Panc1 (cell line): ENCODE measurements around a stretch of chr11.

GRCh38 chr11:2307030-2307340, 5.2 kb downstream of the TSPAN32 start:
- RRBS, 2 experiments, result no CpG with 5 or more reads among the region's 8 CpGs

DNA sequence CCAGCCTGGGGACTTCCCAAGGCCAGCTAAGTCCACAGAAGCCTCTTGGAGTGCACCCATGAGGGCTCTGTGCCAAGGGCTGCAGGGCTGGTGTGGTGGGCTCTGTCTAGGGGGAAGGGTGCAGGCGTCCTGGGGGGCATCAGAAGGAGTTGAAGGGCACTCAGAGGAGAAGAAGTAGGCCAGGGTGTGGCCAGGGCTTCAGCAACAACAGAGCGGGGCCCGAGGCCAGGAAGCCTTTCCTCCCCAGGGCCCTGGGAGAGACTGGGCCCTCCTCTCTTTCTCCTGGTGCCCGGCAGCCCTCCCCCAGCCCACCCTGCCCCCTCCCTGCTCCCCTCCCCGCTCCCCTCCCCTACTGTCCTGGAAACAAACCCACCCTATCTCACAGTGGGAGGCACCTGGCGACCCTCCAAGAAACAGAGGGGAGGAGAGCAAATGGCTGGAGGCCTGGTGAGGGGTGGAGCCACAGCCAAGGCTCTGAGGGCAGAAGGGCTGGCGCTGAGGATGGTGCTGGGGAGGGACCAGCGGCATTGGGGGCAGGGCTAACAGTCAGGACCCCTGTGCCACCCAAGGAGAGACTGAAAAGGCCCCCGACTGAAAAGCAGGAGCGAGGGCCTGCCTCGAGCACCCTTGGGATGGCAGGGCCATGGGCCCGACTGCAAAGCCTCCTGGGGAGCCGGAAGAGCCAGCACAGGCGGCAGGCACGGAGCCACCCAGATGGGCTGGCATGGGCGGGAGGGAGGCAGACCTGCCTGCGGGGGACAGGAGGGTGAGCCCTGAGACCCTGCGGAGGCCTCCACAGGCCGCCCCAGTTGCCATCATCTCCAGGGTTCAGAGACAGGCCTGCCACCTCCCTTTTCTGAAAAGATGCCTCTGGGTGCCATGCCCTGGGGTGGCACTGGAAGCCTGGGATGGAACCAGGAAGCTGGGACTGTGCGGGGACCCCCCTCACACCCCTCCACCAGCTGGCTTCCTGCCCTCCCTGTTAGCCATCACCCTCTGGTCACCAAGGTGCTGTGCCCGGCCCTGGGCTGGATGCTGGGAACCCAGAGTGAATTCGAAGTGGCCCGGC, 13.4 kb downstream of the TSPAN32 start:
- RRBS, 2 experiments, result 48 to 94% methylated on average over 2 to 3 of the region's 23 CpGs

DNA sequence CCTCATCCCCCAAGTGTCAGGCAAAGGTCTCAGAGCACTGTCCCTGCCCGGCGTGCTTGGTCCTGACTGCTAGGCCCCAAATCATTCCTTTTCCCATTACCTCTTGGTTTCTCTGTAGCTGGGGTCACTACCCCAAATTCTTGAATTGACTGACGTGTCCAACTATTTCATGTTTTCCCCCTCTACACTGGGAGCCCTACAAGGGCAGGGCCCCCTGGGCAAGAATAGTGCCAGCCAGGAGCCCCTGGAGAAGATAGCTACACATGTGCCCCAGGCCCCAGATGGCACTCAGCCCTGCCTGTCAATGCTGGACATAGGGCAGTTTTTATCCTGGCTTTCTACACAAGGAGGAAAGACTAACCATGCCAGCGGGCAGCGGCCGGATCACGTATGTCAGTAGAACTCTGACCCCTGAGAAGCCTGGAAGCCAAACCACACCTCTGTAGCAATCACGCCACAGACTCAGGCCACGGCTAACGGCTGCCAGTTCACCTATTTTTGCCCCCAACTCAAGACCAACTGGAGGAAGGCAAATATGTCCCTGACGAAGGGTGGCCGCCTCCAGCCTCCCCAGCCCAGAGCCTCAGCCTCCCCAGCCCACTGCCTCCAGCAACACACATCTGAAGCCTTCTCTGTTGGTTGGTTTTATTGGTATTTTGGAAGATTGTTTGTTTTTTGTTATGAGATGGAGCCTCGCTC, 7.3 kb upstream of the CD81 start:
- RRBS, 2 experiments, result 90 to 94% methylated on average over 1 of the region's 13 CpGs

DNA sequence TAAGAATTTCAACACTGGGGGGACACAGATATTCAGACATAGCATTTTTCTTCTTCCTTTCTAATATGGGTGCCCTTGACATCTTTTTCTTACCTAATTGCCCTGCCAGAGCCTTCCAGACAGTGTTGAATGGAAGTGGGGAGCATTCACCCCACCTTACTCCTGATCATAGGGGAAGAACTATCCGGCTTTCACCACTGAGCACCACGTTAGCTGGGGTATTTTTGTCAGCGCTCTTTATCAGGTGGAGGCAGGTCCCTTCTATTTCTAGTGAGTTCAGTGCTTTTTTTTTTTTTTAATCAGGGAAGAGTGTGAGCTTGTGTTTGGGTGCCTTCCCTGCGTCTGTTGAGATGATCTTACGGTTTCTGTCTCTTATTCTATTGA, 3.4 kb upstream of the CD81 start:
- RRBS, 2 experiments, result no CpG with 5 or more reads among the region's 5 CpGs

- RRBS, 2 experiments, result 1 to 6% methylated on average over 16 to 30 of the region's 46 CpGs
These were observed 773 bp downstream of the CD81 start for GRCh38 chr11:2377849-2378317.

- RRBS, 2 experiments, result 24% methylated on average over 4 of the region's 31 CpGs; no CpG with 5 or more reads in 1 of the 2 experiments
These were observed 1.5 kb downstream of the CD81 start for GRCh38 chr11:2378318-2379391.

- RRBS, 2 experiments, result 84% methylated on average over 6 of the region's 18 CpGs; no CpG with 5 or more reads in 1 of the 2 experiments
These were observed 10.5 kb upstream of the TSSC4 start for GRCh38 chr11:2390052-2390538.

DNA sequence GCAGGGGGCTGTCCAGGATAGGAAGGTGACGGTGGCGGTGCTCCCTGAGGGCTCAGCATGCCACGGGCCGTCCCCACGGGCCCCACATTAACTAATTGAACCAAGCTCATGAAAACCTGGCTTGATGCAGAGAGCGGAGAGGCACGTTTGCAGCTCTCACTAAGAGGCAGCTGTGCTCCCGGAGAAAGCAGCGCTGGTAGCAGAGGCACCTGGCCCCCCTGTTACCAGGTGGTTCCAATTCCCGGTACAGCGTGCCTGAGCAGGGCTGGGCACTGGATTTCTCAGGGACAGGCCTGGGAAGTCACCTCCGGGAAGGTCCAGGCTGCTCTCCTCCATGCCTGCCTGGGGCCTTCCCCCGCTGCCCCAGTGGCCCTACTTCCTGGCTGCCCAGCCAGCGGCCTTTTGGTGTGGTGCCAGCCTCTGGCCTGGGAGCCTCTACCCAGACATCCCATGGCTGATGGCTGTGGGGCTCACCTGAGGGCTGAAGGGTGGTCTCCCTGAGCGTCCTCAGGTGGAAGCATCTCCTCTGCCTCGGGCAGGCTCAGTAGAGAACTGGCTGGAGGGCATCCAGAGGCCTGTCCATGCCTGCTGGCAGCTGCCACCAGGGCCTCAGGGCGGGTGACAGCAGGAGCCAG, 1.3 kb downstream of the KCNQ1 start:
- RRBS, 2 experiments, result 50 to 58% methylated on average over 5 of the region's 17 CpGs

- RRBS, 2 experiments, result 47 to 57% methylated on average over 6 of the region's 15 CpGs
These were observed 16.4 kb downstream of the KCNQ1 start for GRCh38 chr11:2461188-2461704.

- RRBS, 2 experiments, result no CpG with 5 or more reads among the region's 47 CpGs
These were observed 88.1 kb downstream of the KCNQ1 start for GRCh38 chr11:2532675-2533622.

GRCh38 chr11:2583079-2583652, 138.4 kb downstream of the KCNQ1 start:
- RRBS, 2 experiments, result 36 to 52% methylated on average over 3 of the region's 28 CpGs

DNA sequence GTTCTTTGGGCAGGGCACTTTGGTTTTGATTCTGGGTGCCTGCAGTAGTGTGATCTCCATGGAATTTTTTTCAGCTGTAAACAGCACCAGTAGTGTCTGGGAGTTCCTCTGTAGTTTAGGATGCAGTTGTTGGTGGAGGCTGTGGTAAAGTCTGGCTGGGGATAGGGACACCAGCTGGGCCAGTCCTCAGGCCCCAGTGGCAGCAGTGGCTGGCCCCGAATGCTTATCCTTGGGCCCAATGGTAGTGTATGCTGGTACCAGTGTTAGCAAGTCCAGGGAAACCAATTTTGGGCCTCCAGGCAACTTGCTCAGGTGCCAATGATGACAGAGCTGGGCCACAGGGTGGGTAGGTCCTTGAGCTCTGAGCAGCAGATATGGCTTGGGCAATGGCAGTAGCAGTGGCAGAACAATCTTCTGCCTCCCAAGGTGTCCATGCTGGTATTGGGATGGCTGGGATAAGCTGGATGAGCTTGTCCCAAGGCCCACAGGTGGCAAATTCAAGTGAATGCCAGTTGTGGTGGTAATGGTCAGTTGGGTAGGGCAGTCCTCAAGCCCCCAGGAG, 200.0 kb downstream of the KCNQ1 start:
- RRBS, 2 experiments, result no CpG with 5 or more reads among the region's 1 CpG

DNA sequence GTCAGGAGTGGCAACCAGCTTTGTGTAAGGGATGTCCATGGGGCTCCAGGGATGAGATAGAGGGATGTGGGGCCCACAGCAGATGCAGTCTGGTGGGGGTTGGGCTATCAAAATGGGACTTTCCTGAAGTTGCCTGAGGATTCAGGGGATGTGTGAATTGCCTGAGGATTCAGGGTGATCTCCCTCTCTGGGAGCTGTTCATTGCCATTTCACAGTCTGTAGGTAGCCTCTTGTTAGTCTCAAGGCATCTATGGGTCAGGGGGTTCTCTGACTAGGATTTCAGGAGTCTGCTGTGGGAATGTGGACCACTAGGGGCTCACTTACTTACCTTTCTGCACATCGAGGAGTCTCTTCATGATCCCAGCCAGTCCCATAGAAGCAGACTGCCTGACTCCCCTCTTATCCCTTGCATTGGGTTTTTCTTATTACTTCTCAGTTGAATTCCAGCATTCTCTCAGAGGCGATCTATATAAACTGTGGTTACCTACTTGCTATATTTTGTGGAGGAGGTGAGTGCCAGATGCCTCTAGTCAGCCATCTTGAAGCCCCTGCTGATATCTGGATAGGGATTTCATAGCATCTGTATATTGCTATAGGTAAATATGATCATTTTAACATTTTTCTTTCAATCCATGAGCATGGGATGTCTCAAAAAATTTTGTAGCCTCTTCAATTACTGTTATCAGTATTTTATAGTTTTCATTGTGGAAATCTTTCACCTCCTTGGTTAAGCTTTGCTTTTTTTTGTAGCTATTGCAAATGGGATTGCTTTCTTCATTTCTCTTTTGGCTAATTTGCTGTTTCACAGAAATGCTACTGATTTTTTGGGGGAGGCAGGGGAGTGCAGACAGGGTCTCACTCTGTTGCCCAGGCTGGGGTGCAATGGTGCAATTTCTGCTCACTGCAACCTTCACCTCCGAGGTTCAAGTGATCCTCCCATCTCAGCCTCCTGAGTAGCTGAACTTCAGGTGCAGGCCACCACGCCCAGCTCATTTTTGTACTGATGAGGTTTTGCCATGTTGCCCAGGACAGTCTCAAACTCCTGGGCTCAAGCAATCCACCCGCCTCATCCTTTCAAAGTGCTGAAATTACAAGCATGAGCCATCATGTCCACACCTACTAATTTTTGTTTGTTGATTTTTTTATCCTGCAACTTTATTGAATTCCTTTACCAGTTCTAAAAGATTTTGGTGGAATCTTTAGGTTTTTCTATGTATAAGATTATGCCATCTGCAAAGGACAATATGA, 201.3 kb downstream of the KCNQ1 start:
- RRBS, 2 experiments, result no CpG with 5 or more reads among the region's 5 CpGs

DNA sequence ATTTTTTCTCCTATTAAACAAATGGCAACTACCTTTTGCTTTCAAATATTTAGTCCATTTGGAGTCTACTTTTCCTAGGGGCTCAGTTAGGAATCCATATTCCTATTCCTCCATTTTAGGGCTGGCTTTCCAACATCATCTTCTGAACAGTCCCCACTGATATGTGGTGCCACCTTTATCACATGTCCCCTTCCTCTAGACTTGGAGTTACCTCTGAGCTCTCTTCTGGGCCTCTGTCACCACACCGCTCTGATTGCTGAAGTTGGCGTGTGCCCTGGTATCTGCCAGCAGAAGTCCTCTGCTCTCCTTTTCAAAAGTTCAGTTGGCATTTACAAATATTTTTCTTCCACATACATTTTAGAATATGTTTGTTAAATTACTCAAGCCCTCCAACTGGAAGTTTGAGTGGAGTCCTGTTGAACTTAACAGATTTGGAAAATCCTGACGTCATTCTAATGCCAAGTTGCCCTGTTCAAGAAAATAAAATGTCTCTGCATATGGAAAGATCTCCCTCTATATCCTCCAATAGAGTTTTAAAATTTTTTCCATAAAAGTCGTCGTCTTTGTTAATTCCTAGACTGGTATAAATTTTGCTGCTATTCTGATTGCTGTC, 189.3 kb downstream of the CDKN1C start:
- RRBS, 2 experiments, result no CpG with 5 or more reads among the region's 5 CpGs

GRCh38 chr11:2708989-2709836, 176.4 kb downstream of the CDKN1C start:
- RRBS, 2 experiments, result no CpG with 5 or more reads among the region's 23 CpGs

GRCh38 chr11:2729937-2730354, 155.6 kb downstream of the CDKN1C start:
- RRBS, 2 experiments, result no CpG with 5 or more reads among the region's 9 CpGs

- RRBS, 2 experiments, result no CpG with 5 or more reads among the region's 18 CpGs
These were observed 17.4 kb downstream of the CDKN1C start for GRCh38 chr11:2868082-2868604.

DNA sequence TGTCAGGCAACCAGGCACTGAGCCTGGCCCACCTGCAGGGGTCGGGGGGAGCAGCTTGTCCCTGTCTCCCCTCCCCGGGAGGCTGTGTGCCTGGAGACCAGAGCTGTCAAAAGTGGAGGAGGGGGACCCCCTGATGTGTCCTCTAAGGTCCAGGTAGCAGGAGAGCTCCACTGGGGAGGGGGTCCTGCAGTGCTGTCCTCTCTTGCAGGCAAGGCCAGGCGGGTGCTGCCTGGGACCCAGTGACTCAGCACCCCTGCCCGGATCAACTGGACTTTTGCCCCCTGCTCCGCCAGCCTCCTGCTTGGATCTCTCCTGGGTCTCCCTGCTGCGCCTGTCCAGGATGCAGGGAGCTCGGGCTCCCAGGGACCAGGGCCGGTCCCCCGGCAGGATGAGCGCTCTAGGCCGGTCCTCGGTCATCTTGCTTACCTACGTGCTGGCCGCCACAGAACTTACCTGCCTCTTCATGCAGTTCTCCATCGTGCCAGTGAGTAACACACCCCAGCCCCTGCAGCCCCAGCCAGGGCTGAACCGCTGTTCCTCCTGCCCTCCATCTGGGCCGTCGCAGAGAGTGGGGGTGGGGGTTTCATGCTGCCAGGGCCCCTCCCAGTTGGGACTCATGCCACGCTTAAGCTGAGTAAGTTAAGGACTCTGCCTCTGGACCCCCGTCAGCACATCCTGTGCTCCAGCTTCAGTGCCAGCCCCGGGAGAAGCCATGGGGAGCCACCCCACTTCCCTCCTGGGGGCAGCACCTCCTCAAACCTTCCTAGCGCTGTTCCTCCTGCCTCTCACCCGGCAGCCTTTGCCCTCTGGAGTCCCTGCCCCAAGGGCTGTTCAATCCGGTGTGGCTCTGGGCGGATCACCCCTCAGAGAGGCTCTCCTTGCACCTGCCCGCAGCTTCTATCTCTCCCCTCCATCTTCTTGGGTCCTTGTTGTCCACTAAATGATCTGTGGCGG, 1.2 kb downstream of the SLC22A18 start:
- RRBS, 2 experiments, result 18 to 34% methylated on average over 4 to 6 of the region's 27 CpGs

DNA sequence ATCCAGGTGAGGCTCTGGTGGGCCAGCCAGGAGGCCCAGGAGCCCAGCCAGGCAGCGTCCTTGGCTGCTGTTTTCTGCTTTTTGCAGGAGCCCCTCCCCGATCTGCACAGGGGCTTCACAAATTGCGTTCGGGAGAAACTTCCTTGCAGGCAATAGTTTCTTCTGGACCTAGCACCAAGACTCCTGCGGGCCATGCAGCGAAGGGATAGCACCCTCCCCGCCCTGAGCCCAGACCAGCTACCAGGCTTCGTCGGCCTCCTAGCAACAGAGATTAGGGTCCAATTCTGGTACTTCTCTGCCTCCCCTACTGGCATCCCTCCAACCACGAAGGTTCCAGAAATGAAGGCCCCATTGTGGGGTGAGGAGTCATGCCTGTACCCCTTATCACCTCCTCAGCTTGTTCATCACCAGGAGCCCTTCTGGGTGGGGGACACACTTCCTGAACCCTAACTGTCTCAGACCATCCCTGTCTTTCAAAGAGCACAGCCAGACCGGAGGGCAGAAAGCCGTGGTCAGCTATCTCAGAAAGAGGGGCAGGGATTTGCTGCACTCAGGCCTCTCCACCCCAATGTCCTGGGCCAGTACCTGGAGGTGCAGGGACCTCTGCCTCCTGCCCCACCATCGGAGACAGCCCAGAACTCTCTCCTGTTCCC, 1.8 kb downstream of the PHLDA2 start:
- RRBS, 2 experiments, result no CpG with 5 or more reads among the region's 13 CpGs

DNA sequence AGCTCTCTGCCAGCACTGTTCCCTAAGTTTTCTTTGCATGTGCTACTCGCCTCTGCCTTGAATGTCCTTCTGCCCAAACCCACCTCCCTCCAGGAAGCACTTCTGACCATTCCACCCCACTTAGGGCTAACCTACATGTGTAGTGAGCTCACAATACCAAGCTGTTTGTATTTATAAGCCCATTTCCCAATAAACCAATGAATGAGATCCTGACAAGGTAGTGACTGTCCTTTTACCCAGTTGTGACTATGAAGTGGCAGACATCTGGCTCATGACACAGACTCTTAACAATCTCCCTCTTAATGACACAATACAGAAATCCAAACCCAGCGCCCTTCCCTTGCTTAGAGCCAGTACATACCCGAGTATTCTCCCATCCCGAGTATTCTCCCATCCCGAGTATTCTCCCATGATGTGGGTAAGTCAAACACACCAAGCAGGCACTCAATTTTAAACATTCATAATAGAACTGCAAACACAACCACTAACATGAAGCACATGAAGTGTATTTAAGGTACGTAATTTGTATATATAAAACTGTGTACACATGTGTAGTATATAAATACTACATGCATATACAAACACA, 15.4 kb downstream of the NAP1L4 start:
- RRBS, 2 experiments, result no CpG with 5 or more reads among the region's 6 CpGs